Subcutaneous preadipocyte (primary cell): ENCODE measurements around a stretch of chr10.

DNA sequence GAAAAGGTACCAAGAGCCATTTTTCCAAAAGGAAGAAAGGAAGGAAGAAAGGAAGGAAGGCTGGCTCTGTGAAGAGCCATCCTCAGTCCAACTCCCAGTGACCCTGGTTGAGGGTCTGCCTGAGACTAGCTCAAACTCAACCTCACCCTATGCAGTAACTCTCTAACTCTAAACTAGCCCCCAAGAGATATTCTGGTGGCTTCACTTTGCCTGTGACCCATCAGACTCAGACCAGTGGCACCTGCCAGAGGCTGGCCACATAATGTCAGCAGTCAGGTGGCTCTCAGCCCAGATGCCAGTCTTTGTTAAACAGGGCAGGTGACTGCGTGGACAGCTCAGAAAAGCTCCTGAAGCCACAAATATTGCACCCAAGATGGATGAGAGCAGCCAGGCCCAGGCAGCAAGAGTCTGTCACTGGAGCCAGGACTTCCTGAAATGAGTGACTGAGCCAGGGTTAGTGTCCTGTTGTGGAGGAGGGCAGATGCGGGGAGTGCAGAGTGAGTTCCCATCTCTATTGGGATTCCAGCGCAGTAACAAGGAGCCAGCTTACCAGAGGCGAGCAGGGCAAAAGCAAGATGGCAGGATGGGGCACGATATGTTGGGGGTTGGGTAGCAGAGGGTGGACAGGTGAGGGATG, 129.7 kb upstream of the TCF7L2 start:
- CAGE, long polyA plus RNA: no peak

DNA sequence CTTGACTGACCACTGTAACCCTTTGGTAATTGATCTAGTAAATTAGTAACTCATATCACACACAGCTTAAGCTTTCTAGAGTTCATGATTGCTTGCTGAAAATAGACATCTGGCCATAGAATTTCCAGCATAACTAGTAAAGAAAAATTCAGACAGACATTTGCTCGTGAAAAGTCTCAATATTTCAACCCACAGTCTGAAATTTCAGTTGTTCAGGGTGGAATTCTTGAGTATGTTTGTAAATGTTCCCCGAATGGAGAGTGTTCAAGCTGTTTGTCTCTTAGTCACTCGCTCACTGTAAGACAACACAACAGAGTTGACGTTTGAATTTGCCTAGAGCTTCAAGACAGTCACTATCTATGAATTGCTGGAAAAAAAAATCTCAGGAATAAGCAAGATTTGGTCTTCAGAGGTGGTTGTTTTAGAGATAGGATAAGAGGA, 34.0 kb upstream of the TCF7L2 start:
- CAGE, long polyA plus RNA: no peak

DNA sequence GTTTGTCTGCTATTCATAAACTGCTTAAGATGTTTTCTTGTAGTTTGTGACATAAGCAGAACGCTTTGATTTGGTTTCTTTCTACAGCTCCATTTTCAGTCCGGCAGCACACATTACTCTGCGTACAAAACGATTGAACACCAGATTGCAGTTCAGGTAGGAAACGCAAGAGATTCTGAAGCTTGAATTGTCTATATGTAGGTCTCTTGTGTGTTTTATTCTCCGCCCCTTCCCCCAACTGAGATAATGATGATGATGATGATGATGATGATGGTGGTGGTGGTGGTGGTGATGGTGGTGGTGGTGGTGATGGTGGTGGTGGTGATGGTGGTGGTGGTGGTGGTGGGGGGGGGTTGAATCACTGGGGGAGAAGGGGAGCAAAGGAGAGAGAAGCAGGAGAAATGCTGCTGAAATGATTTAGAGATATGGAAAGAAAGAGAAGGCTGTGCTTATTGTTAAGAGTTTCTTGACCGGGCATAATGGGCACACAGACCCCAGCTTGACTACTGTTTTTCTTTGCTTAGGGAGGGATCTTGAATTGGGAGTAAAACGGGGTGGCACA, 14.5 kb downstream of the TCF7L2 start:
- CAGE, long polyA plus RNA: no peak

- CAGE, long polyA plus RNA: no peak
Observed at GRCh38 chr10:113541029-113541697, 11.7 kb upstream of the HABP2 start.

GRCh38 chr10:113557897-113558217, 5.0 kb downstream of the HABP2 start:
- CAGE, long polyA plus RNA: no peak

DNA sequence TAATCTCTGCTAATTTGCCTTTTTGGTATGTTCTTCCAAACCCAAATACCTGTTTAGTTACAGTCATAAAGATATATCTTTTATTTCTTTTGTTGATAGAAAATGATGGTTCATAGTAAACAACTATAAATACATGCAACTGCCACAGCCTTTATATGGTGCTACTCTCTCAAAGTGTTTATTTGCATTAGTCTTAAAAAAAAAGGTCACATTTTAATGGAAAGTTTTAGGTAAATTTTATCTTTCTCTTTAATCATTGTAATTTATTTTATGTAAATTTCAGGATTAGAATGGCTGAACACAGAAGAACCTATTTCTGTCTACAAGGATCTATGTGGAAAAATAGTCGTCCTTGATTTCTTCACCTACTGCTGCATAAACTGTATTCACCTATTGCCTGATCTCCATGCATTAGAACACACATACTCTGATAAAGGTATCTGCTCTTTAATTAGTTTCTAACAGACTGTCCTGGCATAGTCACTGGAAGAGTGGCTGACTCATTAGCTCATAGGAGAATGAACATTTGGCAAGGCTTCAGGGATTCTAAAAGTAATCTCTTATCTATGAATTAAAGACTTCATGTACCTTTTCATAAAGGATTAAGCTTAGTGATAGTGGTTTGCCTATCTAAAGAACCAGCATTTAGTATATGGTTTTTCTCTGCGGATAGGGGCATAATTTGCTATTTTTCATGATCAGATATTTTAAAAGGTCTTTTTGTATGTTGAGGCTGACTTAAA, 4.0 kb downstream of the NHLRC2 start:
- CAGE, long polyA plus RNA: no peak

GRCh38 chr10:113959325-113959875, 84.3 kb upstream of the ADRB1 start:
- CAGE, long polyA plus RNA: no peak

GRCh38 chr10:113960099-113961278, 83.2 kb upstream of the ADRB1 start:
- CAGE, long polyA plus RNA: no peak

- CAGE, long polyA plus RNA: no peak
Observed at GRCh38 chr10:114046805-114047405, 3.2 kb downstream of the ADRB1 start.

- CAGE, long polyA plus RNA: no peak
Observed at GRCh38 chr10:114145488-114145866, 28.5 kb downstream of the CCDC186 start.

- CAGE, long polyA plus RNA: no peak
Observed at GRCh38 chr10:114173520-114174040, 423 bp downstream of the CCDC186 start.

- CAGE, long polyA plus RNA: no peak
Observed at GRCh38 chr10:114259629-114260033, 20.6 kb downstream of the VWA2 start.

DNA sequence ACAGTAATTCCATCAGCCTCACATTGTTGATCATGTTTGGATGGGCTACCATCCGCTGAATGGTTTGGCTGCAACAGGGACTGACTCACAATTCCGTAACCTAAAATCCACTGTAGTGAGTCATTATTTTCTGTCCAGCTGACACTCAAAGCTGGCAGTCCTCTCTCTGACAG, 32.7 kb downstream of the VWA2 start:
- CAGE, long polyA plus RNA: no peak

DNA sequence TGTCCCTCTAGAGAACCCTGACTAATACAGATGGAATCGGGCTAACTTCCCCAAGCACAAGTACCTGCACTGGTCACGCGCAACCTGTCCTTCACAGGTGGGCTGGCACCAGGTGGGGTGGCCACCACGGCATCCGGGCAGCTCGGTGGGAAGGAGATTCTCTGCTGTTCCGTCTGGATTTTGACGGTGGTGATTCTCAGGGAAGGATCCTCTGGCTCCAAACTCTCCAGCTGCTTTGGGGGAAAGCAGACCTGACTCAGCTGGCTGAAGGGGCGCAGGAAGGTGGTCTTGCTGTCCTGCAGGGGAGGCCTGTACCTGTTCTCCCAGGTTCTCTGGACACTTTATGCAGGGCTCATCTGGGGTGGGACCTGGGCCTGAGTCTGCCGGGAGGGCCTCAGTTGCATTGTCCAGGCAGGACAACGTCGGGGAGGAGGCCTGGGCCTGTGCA, 61.1 kb downstream of the VWA2 start:
- CAGE, long polyA plus RNA: no peak

DNA sequence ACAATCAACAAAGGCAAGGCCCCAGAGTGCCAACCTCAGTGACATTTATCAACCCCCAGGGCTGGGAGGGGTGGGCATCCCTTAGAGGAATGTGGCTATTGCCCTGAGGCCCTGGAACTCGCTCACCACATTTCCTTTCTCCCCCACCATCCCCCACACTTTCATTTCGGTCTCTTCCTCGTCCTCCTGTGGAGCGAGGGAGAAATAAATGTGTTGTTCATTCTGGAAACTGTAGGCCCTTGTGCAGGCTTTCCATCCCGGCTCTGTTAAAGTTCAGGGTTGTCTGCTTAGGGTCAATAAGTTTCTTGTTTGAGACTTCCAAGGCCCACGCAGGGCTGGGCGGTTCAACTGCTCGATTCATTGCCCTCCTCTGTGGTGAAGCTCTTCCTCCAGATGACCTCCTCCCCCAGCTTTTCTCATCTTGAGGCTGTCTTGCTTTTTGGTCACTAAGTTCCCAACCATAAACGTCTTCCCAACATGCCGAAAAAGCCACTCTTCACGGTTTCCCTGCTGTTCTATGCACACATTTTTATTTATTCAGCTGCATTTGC, 57.7 kb downstream of the AFAP1L2 start:
- CAGE, long polyA plus RNA: no peak

GRCh38 chr10:114395660-114396030, 8.7 kb downstream of the AFAP1L2 start:
- CAGE, long polyA plus RNA: no peak

- CAGE, long polyA plus RNA: no peak
Observed at GRCh38 chr10:114427003-114427365, 22.7 kb upstream of the AFAP1L2 start.

DNA sequence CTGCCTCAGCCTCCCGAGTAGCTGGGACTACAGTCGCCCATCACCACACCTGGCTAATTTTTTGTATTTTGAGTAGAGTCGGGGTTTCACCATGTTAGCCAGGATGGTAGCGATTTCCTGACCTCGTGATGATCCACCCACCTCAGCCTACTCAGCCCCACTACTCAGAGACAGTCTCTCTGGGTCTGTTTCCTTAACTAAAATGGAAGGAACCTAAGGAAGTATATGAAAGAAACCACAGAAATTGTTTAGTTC, 23.7 kb upstream of the AFAP1L2 start:
- CAGE, long polyA plus RNA: no peak

DNA sequence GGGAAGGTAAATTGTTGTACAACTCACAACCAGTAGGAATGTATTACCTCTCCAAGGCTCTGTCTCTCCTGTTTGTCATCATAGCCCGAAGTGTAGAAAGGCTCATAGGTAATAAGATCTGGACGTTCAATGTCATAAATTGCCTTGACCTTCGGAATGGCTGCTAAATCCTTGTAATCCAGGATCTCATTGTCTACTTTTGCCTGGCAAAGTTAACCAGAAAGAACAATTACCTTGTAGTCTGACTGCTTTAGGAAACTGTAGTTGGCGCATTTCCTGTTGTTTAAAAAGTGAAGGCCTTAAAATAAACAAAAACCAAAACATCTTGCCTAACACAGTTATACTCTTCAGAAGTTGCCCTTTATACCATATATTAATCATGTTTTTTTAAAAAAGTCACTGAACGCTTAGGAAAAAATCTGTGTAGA, 68.6 kb upstream of the AFAP1L2 start:
- CAGE, long polyA plus RNA: no peak

- CAGE, long polyA plus RNA: no peak
Observed at GRCh38 chr10:114479104-114479859, 75.0 kb upstream of the AFAP1L2 start.